ENCODE results near the gene CPB2.

DNA sequence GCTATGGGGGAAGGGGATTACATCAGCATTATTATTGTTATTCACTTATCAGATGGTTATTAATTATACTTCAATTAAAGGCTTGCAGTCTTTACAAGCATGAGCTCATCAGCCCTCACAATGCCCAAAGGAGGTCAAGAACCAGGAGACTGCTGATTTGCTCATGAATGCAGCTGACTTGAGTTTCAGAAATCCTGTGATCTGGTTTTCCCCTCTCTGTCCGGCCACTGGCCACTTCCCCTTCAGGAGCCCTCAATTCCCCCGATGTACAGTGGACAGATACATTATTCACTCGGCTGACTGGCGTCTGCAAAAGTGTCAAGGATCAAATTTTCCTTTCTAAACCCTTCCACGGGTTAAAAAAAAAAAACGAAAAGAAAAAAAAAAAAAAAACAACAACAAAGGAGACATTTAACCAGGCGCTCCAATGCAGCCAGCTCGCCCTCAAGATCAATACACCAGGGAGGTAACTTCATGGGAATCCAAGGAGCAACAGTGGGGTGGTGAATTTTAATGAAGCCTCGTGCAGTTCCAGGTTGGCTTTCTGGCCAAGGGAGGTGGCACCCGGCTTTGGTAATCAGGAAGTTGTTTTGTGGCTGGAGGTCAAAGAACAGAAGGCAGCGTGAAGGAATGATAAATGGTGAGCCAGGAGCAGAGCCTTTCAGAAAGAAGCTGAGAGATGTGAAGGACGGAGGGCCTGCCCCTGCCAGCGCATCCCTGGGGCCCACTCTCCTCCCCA, 188.0 kb upstream of the TSC22D1 start:
- PRO-cap, result no peak

DNA sequence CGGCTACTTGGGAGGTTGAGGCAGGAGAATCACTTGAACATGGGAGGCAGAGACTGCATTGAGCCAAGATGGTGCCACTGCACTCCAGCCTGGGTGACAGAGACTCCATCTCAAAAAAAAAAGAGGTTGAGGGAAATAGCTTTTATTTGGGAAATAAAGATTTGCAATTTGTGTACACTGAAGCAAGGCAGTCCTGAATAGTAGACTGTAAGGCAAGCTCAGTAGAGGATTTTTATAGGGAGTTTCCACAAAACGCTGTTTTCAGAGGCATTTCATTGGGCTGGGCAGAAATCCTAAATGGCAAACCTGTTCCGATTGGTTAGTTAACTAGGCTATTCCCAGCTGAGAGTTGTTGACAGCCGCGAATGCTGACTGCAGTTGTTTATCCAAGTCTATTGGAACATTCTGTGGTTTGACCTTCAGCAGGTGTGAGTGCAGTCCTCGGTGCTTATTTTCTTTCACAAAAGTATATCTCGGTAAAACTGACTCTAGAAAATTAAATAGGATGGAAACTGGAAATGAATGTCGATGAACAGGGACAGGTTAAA, 45.5 kb downstream of the TPT1 start:
- PRO-cap, result no peak

DNA sequence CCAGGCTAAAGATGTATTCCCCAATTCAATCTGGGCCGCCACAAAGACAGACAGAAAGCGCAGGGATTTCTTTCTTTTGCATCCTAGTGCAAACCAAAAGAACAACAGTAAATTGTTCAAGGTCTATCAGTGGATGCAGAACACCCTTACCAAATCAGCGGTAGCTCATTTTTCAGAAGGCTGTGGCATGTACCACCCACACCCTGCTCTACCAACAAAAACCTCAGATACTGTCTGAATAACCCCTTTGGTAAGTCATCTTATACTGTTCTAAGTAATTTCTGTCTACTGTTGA, 3.6 kb downstream of the TPT1 start:
- PRO-cap, result no peak

DNA sequence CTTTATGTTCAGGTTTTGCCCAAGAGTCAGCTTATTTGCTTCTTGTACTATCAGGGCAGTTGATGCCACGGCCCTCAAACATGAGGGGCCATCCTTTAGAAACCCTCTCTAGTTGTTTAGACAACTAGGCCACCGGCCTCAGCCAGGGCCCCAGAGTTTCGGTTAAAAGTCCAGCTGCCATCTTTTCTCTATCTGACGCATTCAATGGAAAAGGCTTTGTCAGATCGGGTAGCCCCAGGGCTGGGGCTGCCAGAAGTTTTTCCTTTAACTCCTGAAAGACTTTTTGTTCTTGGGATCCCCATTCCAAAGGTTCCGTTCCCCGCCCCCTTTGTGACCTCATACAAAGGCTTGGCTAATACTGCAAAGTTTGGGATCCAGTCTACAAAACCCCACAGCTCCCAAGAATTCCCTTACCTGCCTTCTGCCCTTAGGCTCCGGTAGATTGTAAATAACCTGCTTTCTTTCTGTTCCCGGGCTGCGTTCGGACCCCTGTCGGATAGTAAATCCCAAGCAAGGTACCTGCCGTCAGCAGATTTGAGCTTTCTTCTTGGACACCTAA, 38.5 kb upstream of the TPT1 start:
- PRO-cap, result no peak

GRCh38 chr13:45440394-45440980, 22.3 kb upstream of the SLC25A30 start:
- PRO-cap, result no peak

- PRO-cap, result no peak
These were observed 17.6 kb upstream of the COG3 start for GRCh38 chr13:45447084-45447607.

DNA sequence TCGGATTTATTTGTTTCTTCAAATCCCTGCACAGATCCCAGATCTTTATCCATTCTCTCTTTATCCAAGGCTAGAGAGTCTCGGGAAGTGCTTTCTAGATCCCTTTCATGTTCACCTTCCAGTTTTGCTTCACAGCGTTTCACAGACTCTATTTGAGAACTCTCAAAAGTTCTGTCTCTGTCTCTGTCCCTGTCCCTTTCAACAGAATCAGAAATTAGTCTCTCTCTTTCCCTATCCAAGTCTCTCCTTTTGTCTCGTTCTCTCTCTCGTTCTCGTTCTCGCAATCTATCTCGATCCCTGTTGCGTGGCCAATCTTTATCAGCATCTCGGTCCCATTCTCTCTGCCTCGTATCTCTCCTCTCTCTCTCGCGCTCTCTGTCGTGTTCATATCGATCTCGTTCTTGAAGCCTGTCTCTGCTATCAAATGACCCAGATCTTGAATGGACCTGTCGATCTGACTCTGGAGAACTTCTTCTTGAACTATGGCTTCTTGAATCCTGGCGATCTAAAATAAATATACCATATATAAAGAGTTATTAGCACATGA, 84.9 kb downstream of the ZC3H13 start:
- PRO-cap, result no peak

GRCh38 chr13:45975305-45976069, 77.1 kb downstream of the ZC3H13 start:
- PRO-cap, result no peak

DNA sequence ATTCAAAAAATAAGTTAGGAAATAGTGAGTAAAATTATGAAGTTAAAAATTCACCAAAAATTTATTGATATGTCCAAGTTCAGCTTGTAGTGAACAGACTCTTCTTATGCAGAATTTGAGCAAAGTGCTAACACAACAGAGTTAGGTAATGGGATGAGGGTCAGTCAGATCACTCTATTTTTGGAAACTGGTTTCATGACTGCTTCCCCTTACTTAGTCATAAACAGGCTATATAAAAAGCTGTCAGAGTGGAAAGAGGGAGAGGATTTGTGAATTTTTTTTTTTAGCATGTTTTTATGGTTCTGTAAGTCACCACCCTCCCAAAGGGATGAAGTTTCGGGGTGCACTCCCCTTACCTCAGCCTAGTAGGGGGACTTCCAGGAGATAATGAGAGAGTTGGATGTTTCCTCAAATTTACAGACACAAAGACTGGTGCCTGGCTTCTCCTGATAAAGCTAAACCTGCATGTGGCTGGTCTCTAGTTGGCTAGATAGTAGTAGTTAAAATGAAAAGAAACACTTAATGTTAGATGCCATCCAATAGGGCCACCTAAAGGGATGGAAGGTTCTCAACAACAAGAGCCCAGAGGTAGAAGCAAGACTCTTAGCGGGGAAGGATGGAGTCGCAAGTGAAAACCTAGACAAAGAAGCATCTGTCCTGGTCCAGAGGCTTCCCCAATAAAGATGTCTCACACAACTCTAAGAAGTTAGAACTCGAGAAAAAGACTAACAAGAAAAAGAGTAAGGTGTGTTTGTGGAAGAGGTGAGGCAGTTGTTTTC, 4.4 kb downstream of the CPB2 start:
- PRO-cap, result no peak

- PRO-cap, result no peak
These were observed at the start of gene CPB2 for GRCh38 chr13:46104542-46105482. Gene CPB2 (minus strand): TSS chr13:46105033.

DNA sequence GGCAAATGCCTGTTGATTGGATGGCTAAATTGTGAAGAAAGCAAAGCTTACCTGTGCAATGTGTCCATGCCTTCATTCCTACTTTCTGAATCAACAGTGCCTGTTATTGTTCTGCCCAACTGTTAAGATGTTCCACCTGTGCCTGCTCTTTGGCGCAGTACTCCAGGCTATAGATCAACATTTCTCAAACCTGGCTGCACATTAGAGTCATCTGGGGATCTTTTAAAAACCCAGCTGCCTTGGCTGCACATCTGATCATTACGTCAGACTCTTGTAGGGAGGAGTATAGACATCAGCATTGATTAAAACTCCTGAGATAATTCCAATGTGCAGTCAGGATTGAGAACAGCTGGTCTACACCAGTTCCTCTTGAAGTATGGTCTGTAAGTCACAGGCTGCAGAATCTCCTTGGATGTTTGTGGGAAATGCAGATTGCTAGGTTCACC, 16.2 kb upstream of the CPB2 start:
- PRO-cap, result no peak

GRCh38 chr13:46121487-46122236, 16.8 kb upstream of the CPB2 start:
- PRO-cap, result no peak

- PRO-cap, result no peak
These were observed 30.3 kb upstream of the CPB2 start for GRCh38 chr13:46134906-46135729.

GRCh38 chr13:46152587-46153026, 29.4 kb downstream of the LCP1 start:
- PRO-cap, result no peak

GRCh38 chr13:46165397-46165959, 16.5 kb downstream of the LCP1 start:
- PRO-cap, result no peak

DNA sequence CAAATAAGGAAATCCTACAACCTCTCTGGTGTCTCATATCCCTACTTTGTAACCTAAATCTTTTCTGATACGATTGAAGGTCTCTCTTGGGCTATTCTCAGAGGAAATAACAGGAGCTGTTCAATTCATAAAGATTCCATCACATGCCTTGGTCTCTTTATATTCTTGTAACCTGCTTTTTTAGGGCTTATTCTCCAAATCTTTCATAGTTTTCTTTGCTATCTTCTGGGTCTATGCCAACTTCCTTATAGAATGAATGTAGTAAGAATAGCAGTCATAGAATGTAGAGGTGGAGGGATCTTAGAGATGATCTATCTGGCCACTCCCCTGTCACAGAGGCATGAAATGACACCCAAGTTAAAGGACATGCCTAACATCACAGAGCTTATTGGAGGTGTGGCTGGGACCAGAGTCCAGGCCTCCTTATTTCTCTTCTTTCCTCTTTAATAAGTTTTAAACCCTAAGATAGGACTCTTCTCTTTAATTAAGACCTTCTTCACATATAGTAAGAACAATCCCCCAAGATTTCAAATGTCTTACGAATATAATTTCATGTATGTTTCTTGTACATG, 13.2 kb downstream of the LCP1 start:
- PRO-cap, result no peak

DNA sequence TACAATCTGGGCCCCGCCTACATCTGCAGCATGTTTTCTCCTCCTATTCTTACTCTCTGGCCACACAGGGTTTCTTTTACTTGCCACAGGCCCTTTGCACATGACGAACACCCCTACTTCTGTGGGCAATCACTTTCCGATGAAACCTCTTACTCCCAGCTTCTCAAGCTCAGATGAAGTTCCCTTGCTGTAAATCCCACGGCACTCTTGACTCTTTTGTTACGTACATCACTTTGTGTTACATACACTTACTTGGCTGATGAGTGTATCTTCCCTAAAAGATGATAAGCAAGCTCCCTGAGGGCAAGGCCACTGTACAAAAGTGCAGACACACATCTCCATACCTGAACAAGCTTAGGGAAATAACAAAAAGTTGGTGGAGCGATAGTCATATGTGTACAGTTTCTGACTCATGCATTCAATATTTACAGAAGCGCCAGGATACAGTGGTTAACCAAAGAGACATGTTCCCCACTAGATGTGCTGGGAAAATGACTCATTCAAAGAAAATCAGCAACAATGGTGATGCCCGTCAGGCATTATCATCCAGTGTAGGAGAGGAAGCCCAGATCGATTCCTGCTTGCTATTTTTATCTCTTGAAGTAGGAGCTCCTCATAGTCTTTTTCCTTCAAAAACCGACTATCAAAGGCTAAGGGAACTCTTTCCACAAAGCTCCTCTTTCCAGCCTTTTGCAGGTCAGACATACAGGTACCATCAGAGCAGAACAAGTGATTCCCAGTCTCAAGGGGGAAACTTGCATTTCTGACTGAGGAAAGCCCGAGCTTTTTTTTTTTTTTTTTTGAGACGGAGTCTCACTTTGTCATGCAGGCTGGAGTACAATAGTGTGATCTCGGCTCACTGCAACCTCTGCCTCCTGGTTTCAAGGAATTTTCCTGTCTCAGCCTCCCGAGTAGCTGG, 32.3 kb downstream of the RUBCNL start:
- PRO-cap, result no peak

DNA sequence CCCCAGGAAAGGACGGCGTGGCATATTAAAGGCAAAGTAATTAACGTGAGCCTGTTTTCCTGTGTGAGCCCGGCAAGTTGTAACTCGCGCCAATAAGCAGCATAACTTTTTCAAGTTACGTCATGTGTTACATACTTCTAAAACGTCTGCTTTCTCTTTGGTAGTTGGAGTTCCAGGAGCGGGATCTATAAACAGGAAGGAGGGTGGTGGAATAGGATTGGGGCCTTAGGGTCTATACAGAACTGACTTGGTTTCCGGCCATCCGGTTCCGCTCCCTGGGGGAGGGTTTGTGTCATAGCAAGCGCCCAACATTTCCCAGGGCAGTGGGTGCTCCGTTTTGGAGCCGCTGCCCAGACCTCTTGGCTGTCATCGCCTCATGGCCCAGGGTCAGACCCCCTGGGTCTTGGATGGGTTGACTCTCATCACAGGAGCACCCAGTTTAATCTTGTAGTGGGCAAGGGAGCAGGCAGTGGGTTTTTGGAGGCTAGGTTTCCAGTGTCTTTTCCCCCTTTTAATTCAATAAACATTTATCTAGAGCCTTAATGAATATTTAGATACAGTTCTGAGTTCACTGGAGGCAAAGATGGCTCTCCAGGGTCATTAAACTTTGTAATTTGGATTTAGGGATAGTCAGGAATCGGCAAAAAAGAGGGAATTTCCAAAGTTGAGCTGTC, 1.6 kb downstream of the LRCH1 start:
- PRO-cap, result no peak

- PRO-cap, result no peak
These were observed 64.4 kb downstream of the LRCH1 start for GRCh38 chr13:46617225-46617868.

DNA sequence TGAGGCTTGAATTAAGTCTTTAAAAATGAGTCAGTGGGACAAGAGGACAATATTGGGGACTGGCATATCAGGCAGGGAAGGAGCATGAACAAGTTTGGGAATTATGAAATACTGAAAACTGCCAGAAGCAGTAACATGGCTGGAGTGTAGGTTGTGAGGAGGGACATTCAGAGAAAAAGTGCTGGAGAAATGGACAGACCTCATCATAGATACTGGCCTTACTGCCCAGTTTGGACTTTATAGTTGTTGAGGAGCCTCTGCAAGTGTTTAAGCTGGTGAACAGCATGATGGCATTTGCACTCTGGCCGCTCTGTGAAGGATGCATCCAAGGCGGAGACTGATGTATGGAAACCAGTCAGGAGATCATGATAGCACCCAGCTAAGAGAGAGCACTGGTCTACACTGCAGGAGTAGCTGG, 116.4 kb downstream of the ESD start:
- PRO-cap, result no peak